Camera-type eye (tissue), 1 donor: Measurements from ENCODE around the gene LRIT3.

DNA sequence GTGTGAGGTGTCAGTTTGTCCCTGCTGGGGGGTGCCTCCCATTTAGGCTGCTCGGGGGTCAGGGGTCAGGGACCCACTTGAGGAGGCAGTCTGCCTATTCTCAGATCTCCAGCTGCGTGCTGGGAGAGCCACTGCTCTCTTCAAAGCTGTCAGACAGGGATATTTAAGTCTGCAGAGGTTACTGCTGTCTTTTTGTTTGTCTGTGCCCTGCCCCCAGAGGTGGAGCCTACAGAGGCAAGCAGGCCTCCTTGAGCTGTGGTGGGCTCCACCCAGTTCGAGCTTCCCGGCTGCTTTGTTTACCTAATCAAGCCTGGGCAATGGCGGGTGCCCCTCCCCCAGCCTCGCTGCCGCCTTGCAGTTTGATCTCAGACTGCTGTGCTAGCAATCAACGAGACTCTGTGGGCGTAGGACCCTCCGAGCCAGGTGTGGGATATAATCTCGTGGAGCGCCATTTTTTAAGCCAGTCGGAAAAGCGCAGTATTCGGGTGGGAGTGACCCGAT, 57.4 kb upstream of the CENPE start:
- RAMPAGE, long total RNA = no peak

GRCh38 chr4:103306657-103307153, 108.6 kb upstream of the CENPE start:
- RAMPAGE, long total RNA = no peak

GRCh38 chr4:103996694-103997241, 277.0 kb upstream of the TACR3 start:
- RAMPAGE, long total RNA = no peak

- RAMPAGE, long total RNA = no peak
These were observed 125.8 kb downstream of the TET2 start for GRCh38 chr4:105272511-105272884.

GRCh38 chr4:105601178-105601861, 48.9 kb downstream of the ARHGEF38 start:
- RAMPAGE, long total RNA = no peak

DNA sequence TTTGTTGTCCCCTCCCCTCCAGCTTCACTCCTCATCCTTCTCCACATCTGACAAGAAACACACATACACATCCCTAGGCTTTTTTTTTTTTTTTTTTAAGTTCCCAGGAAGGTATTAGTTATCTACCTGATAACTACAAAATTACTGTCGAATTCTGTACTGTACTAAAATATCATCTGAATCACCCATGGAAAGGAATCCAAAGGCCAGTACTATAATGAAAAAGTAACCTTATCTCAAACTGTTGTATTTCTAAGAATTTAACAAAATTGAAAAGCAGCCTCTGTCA, 7.4 kb downstream of the INTS12 start:
- RAMPAGE, long total RNA = no peak

GRCh38 chr4:105712242-105712842, 3.8 kb downstream of the GSTCD start:
- RAMPAGE, long total RNA = no peak

GRCh38 chr4:106324914-106325186, 8.5 kb downstream of the AIMP1 start:
- RAMPAGE, long total RNA = no peak

GRCh38 chr4:107988065-107988283, 1.7 kb upstream of the HADH start:
- RAMPAGE, long total RNA = no peak

DNA sequence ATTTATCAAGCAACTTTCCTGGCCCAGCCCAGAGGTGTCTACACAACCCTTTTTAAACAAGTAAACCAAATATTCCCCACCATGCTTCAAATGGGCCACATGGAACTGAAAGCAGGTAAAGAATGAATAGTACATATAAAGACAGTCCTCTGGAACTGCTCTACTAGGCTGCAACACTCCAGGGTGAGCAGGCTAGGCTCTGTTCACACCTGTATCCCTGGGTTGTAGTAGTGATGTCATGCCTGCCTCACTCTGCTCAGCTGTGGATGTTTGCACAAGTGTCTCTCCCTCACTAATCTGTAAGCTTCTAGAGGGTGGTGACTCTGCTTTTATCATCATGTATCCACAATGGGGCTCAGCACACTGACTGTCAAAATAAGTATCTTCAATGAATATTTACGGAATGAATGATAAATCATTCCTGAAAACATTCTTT, 20.4 kb downstream of the LEF1 start:
- RAMPAGE, long total RNA = no peak

GRCh38 chr4:108171830-108172870, 3.4 kb upstream of the LEF1 start:
- RAMPAGE, long total RNA = no peak

DNA sequence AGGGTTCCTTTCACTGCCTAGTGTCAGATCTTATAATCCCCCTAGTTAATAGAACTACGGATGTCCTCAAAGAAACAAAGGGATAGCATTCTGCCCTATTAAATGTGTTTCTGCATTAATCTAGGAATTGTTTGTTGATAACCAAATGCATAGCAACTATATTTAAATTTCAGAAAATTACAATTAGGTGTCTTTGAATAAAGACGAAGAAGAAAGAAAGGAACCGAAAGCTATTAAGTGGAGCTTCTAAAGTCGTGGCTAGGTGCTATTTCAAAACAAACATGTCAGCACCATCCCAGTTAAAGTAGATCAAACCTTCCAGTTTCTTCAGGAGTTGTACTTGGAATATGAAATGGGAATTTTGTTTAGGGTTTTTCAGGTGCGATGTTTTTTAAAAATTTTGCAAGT, 201.2 kb upstream of the LEF1 start:
- RAMPAGE, long total RNA = no peak

GRCh38 chr4:108624348-108625461, 4.3 kb downstream of the RPL34 start:
- RAMPAGE, long total RNA = no peak

- RAMPAGE, long total RNA = no peak
These were observed 883 bp downstream of the MCUB start for GRCh38 chr4:109560720-109561538.

- RAMPAGE, long total RNA = no peak
These were observed 4.6 kb downstream of the CASP6 start for GRCh38 chr4:109698602-109699019.

DNA sequence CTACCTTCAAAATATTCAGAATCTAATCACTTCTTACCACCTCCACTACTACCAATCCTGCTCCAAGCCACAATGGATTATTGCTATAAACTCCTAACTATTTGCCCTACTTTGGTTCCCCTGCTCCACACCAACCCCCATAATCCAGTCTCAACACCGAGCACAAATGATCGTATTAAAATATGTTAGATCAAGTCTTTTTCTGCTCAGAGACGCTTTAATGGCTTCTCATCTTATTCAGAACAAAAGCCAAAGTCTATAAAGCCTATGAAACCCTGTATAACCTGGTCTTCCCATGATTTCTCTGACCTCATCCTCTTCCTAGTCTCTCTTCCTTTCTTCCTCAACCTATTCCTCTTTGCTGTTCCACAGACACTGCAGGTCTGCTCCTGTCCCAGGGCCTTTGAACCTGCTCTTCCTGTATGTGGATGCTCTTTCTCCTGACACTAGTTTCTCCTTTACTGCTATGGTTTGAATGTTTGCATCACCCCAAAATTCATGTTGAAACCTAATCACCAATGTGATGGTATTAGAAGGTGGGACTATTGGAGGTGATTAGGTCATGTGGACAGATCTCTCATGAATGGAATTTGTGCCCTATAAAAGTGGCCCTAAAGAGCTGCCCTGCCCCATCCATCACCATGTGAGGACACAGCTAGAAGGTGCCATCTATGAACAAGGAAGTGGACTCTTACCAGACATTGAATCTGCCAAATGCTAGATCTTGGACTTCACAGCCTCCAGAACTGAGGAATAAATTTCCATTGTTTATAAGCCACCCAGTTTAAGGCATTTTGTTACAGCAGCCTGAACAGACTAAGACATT, 7.8 kb downstream of the PLA2G12A start:
- RAMPAGE, long total RNA = no peak

DNA sequence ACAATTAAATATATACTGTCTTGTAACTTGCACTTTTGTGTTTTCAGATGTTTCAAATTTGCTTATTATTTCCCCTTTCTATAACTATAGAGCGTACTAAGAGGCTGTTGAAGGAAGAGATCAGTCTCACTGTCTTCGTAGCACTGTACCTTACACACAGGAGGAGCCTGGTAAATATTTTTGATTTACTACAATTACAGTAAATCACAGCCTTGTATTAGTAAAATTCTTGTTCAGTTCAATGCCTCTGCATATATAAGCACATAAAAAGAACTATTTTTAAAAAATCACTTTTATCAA, 395 bp downstream of the CFI start:
- RAMPAGE, long total RNA = no peak

- RAMPAGE, long total RNA = no peak
These were observed 617 bp downstream of the GAR1 start for GRCh38 chr4:109816114-109816643.

- RAMPAGE, long total RNA = no peak
These were observed at the start of gene LRIT3 for GRCh38 chr4:109847675-109848273. LRIT3 (plus strand) TSS chr4:109848107.

DNA sequence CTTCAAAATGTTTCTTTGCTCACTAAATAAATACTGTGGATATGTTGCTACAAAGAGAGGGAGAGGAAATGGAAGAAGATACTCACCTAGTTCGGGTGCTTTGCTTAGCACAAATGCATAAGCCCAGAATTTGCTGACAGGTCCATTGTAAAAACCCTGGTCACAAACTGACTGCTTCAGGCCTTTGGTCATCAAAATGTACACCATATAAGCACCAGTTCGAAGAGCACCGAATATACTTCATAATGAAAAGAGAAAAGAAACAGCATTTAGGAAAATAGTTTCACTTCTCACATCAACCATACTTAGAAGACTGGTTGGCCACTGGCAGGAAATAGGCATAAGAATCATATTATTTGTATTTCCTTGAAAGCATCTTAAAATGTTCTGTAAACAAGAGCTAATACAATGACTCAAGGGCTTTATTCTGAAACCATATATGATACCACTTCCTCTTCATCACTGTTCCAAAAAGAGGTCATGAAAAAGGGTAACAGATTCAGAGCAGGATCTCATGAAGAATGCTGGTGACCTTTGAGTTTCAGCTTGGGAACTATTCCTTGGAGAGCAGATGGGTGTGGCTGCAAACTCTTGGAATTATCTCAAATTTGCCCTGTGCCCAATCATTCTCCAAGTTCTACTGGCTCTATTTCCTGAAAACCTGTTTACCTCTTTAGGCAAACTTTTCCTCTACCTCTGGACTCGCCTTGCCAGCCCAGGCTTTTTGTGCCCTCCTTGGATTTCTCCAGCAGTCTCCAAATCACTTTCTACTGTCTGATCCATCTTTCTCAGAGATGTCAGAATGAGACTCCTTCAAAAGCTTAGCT, 138.7 kb downstream of the ELOVL6 start:
- RAMPAGE, long total RNA = no peak